Mesenteric fat pad (tissue), 1 donor: ENCODE measurements around a stretch of chr2.

- PRO-cap, result no peak
Measured at GRCh38 chr2:237674368-237675381, 47.3 kb downstream of the LRRFIP1 start.

GRCh38 chr2:237724225-237724674, 74.3 kb upstream of the RBM44 start:
- PRO-cap, result no peak

DNA sequence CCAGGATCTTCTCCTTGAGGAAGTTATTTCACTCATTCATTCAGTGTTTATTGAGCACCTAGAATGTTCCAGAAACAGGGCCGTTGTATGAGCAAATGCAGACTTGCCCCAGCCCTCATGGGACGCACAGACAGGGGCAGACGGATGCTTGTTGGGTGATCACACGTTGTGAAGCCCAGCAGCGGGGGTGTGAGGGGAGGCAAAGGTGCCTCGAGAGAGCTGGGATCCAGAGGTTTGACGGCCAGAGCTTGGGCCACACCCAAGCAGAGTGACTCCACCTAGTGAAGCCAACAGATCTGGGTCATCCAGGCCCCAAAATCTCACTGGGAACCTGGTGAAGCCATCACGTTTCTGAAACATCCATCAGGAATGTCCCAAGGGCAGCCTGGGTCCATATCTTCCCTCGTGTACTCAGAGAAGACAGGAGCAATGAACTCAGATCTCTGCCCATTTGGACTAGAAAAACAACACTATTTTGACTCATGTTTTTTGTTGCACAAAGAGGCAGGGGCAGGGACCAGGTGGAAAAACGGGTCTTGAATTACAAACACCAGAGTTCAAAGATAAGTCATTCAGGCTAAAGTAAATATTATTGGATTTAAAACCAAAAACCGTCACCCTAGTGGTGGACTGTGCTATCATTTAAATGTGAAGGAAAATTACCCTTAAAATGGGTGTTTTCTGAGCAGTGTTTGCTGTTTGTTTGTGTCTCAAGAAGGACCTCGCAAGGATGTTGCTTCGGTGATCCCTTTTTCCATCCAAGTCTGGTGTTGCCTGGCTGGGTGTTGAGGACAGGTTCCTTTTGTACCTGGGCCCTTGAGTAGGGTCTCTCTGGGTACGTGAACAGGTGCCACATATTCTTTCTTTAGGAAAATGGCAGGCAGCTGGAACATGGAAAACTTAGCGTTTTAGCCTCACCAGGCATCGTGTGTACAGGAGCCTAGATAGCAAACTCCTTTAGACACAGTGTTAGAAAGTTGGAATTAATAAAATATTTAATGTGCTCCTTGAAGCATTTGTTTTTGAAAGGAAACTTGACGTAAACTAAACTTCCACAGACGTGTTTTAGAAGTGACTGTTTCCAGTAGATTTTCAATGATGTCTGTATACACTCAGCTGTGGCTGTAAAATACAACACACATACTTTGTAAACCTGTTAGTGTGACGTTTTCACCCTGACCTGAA, 54.6 kb upstream of the RBM44 start:
- PRO-cap, result no peak

GRCh38 chr2:237763834-237764333, 34.7 kb upstream of the RBM44 start:
- PRO-cap, result no peak

DNA sequence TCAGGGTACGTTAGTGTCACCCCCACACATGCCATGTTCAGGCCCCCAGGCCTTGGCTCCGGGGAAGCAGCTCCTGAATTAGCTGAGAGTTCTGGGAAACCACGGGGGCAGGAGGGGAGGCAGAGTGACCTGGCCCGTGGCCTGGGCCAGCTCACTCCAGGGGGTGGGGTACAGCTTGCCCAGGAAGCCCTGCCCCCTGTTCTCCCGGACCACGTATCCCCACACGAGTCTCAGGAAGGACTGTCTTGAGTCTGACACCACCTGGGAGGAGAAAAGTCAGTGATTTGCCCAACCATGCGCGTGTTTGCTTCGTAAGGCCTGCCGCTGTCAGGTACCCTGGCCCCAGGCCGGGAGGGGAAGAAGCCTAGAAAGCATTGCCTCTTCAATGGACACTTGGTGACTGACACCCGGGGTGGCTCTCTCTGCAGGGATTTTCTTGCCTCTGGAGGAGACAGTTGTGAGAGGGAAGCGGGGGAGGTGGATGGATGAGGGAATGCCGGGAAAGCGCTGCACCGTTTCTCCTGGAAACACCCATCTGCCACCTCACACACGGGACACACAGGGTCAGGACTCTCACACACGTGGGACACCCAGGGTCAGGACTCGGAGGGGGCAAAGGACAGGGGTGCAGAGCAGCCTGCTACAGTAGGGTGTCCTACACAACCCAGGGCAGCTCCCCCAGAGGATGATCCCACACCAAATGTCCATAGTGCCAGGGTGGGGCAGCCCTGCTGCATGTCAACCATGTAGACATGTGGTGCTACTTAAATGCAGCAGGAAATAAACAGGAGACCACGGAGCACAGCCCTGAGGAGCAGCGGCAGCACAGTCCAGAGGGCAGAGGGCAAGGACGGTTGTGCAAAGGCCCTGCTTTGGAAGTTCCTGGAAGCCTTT, 4.8 kb downstream of the RAMP1 start:
- PRO-cap, result no peak

- PRO-cap, result no peak
Measured at GRCh38 chr2:237885009-237885519, 25.6 kb downstream of the RAMP1 start.

DNA sequence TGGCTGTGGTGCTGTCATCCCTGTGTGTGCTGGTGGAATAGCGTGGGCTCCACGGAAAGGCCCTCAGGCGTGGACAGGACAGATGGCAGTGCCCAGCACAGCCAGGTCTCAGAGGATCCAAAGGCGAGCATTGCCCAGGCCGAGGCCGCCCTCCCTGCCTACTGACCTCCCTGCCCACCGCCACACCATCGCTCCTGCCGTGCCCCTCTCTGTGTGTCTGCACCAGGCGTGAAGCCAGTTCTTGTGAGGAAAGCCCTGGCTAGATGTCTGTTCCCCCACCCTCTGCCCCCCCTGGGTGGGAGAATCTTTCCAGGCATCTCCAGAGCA, 26.1 kb downstream of the RAMP1 start:
- PRO-cap, result no peak

DNA sequence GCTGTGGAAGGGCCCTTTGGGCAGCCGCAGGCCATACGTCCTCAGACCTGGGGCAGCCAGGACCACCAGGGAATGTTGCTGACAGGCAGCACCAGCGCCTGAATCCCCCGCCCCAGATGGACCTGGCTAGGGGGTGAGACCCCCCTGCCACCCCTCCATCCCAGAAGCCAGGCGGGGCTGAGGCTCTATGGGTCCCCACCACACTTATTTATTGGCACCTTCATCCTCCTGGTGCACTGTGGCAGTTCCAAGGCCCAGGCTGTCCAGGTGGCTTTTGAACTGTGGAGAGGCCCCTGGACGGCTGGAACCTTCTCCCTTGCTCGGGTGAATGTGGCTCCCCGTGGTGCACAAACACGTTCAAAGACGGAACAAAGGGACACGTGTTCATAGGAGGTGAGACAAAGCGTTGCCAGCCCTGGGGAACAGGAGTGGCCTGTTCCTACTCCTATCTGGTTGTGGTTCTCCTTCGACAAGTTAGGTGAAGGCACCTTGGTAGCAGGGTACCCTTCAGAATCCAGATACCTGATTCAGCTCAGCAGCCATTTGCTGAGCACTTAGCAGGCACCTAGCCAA, 35.1 kb downstream of the RAMP1 start:
- PRO-cap, result no peak

GRCh38 chr2:237898367-237899179, 39.1 kb downstream of the RAMP1 start:
- PRO-cap, result no peak

- PRO-cap, result no peak
Measured at GRCh38 chr2:238142369-238143089, 4.1 kb downstream of the KLHL30 start.

GRCh38 chr2:238160186-238160930, 1.6 kb downstream of the ERFE start:
- PRO-cap, result no peak

DNA sequence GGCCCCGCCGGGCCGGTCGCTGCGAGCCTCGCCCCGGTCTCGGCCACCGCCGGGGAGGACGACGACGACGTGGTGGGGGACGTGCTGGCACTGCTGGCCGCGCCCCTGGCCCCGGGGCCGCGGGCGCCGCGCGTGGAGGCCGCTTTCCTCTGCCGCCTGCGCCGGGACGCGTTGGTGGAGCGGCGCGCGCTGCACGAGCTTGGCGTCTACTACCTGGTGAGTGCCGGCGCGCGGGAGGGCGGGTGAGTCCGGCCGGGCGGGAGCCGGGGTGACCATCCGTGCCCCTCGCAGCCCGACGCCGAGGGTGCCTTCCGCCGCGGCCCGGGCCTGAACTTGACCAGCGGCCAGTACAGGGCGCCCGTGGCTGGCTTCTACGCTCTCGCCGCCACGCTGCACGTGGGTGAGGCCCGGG, 5.0 kb downstream of the ERFE start:
- PRO-cap, result no peak

- PRO-cap, result no peak
Measured at GRCh38 chr2:238176468-238177134, 17.8 kb downstream of the ERFE start.

DNA sequence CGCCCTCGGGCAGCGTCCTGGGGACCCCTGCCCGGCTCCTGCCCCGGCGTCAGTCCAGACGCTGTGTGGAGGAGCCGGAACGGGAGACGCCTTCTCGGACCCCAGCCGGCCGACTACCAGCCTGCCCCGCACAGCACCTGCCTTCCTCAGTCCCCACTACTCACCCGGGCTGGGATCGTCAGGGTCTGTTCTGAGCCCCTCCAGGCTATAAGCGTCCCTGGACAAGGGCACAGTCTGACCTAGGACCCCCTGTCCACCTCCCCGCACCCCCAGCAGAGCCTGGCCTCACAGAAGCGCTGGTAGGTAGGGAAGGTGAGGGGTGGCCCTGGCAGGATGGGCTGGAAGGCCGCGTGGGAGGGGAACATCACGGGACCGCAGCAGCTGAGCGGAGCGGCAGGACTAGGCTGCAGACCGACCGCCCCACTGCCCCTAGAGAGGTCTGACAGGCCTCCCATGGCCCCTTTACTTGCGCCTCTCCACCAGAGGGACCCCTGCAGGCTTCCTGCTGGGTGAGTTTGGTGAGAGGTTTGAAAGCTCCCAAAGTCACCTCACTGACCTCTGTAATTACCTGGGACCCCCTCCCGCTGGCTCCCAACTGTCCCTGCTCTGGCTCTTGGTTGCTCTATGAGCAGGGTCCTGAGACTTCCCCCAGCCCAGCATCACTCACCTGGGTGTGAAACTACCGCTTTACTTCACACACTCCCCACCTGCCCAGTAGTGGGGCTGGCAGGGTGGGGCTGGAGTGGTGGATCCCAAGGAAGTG, 1.5 kb upstream of the HES6 start:
- PRO-cap, result no peak

- PRO-cap, result no peak
Measured at GRCh38 chr2:238247925-238248567, 8.2 kb upstream of the HES6 start.

- PRO-cap, result no peak
Measured at GRCh38 chr2:238295133-238295829, 6.9 kb upstream of the PER2 start.

DNA sequence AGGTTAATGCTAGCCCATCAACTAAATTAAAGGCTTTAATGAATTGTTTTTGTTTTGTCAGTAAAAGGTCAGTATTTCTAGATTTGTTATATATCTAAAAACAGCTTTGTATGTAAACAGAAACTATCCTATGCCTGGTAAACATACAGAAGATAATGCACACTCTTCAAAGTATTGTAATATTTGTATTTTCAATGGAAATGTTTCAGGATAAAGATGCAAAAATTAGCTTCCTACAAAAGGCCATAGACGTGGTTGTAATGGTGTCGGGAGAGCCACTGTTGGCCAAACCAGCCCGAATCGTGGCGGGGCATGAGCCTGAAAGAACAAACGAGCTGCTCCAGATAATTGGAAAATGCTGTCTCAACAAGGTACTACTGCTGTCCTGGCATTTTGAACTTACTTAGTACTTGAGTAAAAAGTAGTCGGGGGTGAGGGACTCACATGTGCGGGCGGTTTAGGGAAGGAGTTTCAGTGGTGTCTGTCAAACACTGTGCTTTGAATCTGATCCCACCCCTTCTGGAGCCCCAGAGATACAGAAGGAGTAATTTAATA, 5.4 kb downstream of the TRAF3IP1 start:
- PRO-cap, result no peak

GRCh38 chr2:238344918-238345680, 24.8 kb downstream of the TRAF3IP1 start:
- PRO-cap, result no peak

GRCh38 chr2:238369302-238369795, 49.0 kb downstream of the TRAF3IP1 start:
- PRO-cap, result no peak

- PRO-cap, result no peak
Measured at GRCh38 chr2:238433471-238433718, 6.7 kb downstream of the ASB1 start.